Measurements from ENCODE around the genes TM9SF3 and FRAT1.

DNA sequence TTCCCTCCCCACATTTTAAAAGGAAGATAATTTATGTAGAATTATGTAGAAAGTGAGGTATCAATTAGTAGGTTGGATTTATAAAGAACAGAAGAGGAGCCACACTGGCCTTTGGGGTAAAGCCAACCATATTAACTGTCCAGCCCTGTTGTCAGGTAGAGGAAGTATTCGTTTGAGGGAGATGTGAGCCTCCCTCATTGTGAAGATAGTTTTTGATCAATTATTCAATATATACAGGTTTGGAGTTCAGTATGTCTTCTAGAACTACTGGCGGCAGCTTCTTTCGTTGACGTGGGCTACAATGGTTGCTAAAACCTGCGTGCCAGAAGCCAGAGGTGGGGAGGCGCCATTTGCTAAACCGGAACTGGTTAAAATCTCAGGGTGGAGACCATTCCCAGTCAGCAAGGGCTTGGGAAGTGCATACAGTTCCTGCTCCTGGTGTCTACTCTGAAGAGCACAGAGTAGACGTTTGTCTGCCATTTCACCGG lies 721 bp upstream of the ZNF518A start:
- PRO-cap, result no peak

DNA sequence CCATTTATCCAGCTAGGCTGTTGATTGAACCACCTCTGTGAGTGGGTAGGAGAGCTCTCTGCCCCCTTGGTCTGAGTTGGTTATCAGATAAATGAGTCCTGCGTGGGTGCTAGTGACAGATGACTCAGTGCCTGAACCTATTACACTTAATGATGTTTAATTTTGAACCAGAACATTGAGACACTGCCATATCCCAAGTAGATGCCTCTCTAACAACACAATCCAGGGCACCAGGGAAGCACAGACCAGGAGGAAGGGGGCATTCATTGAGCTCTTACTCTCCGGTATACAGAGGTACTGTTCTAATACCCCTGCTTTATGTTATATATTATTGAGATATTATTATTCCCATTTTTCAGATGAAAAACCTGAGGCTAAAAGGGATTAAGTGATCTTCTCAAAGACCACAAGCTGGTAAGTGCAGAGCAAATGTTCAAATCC lies 9.3 kb downstream of the BLNK start:
- PRO-cap, result no peak

DNA sequence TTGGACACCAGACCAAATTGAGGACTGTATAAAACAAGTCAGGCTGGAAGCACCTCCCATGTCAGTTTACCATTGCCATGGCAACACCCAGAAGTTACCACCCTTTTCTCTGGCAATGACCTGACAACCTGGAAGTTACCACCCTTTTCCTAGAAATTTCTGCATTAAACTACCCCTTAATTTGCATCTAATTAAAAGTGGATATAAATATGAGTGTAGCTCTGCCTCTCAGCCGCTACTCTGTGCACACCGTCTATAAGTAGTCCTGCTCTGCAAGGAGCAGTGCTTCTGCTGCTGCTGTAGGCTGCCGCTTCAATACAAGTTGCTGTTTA lies 7.9 kb upstream of the BLNK start:
- PRO-cap, result no peak

DNA sequence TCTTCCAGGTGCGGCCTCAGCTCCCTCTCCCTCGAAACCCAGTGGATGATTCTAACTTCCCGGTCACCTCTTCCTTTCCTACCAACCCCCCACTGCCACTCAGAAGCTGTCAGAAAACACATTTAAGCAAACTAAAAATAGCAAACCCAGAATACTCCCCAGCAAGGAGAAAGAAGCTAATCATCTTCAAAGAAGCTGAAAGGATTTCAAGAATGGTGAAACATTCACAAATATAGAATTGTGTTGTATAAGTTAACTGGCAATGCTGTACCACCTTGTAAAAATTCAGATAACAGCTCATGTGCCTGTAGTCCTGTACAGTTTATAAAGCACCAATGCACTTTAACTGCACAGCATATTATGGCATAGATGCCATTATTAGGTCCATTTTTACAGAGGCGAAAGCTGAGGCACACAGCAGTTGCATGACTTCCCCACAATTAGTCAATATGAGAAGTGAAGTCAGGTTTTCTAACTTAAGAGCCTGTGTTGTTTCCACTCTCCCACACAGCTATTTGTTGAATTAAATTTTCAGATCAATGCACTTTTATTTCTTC lies 13.7 kb upstream of the DNTT start:
- PRO-cap, result no peak

GRCh38 chr10:96374642-96374914 lies 15.8 kb upstream of the OPALIN start:
- PRO-cap, result no peak

DNA sequence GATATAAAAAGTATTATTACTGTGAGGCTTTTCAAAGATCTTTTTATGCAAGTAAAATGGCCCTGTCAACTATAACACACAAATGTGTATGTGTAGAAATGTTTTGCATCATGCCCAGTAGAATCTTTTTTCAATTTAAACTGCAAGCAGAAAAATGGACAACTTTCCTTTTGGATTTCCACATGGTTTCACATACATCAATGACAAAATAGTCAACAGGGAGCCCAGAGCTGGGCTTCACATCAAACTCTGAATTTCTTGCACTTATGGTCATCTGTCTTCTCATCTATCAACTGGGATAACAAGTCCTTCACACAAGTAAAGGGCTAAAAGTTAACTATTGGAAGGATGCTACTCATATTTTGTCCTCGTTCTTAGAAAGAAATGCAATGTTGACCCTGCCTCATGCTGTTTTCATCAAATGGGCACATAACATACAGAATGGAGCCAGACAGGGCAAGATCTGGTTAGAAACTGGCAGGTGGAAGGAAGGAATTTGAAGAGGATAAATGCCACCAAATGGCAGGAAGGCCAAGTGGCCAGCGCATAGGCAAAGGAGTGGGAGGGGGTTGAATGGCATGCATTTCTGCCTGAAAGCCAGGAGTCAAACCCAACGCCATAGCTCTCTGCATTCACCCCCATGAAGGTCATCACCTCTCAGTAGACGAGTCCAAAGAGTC lies 1.3 kb upstream of the TLL2 start:
- PRO-cap, result no peak

DNA sequence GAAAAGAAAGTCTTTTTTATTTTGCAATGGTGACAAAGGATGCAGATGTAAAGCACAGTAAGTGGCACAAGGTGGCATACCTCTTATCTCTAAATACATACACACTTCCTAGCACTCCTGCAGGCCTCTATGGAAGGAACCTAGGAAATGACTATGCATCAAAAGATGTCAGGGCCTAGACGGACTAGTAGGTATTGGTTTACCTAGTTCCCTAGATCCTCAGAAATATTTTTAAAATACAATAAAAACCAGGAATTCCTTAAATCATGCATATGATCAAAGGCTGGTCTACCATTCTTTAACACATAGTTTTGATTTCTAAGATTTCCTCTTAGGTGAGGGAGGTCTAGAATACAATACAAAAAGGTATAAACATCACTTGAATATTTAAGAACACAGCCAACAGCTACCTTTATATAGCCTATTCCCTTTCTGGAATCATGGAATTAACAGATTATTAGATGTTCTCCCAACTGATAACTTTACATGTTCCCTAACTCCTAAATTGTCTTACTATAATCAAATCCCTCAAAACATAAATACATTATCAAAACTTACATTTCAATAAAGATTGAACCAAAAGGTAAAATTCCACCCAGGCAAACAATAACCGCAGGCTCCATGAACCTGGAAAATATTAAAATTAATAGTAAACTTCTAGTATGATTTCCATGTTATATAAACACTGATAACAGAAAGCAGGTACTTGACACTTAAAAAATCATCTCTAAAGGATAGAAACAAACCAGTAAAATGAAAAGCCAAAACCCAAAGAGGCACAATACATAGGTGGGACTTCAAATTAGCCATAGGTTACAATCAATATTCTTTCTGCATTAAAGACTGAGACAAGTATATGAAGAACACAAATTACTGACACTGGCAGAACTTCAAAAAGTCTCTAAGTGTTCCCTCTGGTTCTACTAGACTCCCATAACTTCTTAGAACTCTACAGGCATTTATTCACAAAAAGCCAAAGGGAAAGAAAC lies 16.6 kb upstream of the TLL2 start:
- PRO-cap, result no peak

DNA sequence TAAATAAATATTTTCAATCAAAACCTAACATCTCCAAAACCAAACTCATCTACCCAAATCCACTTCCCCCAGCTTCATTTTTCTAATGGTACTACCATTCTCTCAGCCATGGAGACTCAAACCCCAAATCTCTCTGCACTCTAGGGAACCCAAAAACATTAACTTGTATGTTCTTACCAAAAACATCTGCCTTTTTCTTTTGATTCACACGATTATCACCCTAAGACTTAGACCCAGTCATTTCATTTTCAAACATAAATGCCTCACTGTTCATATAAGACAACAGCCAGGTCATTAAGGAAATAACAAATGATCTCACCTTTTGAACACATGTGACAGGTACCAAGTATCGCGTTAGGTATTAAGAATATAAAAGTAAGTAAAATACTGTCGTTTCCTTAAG lies 8.9 kb downstream of the TM9SF3 start:
- PRO-cap, result no peak

- PRO-cap, result bidirectional peak, plus-strand start at chr10:96586614, minus-strand start at chr10:96586553; bidirectional peak, plus-strand start at chr10:96587091, minus-strand start at chr10:96587012
Observed at GRCh38 chr10:96586423-96587247, at the start of gene TM9SF3. TSS of gene TM9SF3 (minus strand) at chr10:96587012.

DNA sequence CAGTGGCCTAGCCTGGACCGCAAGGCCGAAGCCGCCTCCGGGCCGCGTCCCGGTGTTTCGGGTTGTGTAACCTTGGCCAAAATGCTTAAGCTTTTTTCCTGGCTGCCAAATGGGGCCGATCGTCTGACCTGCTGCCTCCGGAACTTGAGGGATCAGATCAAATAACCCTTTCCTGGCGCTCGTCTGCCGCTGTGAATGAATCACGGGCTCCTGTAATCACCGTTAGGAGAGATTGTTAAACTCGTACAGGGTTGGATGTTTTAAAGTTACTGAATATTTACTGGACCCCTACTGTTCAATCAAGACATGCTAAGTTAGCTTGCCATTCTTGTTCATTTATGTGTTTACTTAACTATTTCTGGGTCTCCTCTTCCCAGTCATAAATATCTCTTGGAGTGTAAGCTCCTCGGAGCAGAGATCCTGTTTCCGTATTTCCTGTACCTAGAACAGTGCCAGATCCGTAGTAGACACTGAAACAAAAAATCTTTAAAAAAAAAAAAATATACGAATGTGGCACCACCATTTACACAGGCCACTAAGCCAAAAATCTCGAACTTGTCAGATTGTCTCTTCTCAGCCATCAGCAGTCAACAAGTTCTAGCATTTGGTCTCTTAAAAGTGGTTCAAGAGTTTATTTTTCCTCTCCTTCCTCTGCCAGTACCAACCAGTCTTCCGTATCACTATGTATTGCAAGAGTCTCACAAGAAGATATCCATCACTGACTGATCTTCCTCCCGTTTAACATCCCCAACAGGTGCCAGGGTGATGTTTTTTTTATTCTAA lies 627 bp upstream of the TM9SF3 start:
- PRO-cap, result no peak

GRCh38 chr10:96656827-96657351 lies 63.4 kb downstream of the PIK3AP1 start:
- PRO-cap, result no peak

GRCh38 chr10:96696358-96696791 lies 23.9 kb downstream of the PIK3AP1 start:
- PRO-cap, result no peak

DNA sequence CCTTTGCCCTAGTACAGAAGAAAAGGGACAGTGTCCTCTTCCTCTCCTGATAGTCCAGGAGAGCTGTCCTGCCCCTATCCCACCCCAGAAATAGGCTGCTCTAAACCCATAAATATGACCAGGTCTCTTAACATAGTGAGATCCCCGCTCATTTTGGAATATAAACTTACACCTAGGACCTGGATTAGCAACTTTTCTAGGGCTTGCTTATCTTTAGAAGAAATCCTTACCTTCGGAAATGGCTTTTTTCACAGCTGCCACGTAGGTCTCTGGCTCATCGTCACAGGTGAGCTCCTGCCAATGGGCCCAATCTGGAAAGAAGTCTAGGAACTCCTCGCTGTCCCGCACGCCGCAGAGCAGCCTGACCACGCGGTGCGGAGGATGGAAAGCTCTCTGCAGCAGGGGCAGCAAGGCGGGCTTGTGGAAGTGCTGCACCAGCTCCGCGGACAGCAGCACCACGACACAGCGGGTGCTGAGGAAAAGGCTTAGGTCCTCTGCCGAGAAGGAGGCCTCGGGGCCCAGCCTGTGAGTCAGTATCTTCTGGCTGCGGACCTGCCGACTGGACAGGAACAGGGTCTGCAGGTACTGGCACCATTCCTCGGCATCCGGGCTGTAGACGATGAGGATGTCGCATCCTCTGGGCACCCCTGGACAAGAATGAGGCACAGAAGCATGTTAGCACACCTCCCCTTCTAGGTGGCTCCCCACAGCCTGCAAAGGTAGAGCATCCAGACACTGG lies 10.8 kb downstream of the PIK3AP1 start:
- PRO-cap, result no peak

DNA sequence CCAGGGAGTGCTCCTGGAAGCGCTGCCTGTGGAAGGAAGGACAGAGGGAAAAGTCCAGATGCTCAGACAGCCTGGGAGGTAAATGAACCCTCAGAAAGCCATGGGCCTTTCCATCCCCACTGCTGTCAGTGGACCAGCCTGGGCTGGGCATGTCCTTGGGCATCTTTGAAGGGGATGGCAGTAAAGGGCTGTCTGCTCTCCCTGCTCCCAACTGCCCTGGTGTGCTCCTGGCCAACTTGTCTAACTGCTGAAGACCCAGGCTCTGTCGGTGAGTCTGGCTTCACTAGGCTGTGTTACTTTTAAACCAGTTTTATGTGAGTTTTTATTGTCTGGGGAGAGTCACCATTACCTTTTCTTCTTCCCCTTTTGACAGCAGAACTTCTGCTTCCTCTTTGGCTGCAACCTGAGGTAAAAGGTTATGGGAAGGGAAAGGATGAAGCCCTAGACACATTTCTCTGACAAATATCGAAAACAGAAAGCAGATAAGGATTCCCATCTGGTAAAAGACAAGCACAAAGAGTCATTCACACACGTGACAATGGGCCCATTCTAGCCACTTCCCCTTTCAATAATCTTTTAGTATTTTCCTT lies 27.5 kb upstream of the PIK3AP1 start:
- PRO-cap, result no peak

DNA sequence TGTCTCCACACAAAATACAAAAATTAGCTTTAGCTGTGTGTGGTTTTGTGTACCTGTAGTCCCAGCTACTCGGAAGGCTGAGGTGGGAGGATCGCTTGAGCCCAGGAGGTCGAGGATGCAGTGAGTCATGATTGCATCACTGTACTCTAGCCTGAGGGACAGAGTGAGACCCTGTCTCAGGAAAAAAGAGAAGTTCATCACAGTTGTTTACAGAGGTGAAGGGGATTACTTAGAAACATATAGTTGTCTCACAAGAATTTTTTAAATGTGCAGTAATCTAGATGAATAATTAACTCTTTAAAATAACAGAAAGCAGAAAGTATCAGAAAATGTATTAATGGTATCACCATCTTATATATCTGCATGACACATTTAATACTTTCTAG lies 8.9 kb downstream of the LCOR start:
- PRO-cap, result no peak

- PRO-cap, result no peak
Observed at GRCh38 chr10:97291554-97291774, 973 bp downstream of the ARHGAP19 start.

GRCh38 chr10:97318847-97319631 lies at the start of gene FRAT1:
TSS of gene FRAT1 (plus strand) at chr10:97319271.
- PRO-cap, result bidirectional peak, plus-strand start at chr10:97319267, minus-strand start at chr10:97318922; unidirectional peak, plus-strand start at chr10:97319546

GRCh38 chr10:97319632-97320010 lies 550 bp downstream of the FRAT1 start:
- PRO-cap, result no peak

DNA sequence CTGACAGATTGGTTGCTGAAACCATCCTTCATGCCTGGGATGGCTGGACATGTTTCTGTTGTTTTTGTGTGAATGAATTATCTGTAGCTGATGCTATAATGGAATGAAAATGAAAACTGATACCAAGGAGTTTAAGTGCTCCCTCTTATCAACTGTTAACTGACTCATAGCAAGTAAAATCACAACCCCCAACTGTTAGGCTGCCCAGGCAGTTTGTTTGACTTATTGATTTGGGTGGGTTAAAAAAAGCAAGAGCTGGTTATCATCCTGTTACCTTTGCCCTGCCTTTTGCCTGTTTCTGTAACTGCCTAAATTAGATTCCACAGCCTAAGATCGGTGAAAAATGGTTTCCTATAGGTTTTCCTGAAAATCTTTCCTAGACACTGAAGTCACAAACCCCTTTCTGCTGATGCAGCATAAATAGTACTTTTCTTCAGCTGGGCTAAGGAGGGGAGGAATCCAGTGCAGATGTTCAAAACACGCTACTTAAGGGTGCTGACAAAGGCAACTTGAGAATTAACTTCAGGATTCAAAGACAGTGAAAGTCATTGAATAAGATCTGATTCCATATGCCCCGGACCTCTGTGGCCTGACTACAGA lies 5.7 kb downstream of the FRAT2 start:
- PRO-cap, result no peak

- PRO-cap, result no peak
Observed at GRCh38 chr10:97369274-97369744, 31.8 kb downstream of the RRP12 start.

Data from left cardiac atrium (tissue), 1 donor.